AG09309 (cell line): Measurements from ENCODE around the genes NRAP and FHIP2A.

DNA sequence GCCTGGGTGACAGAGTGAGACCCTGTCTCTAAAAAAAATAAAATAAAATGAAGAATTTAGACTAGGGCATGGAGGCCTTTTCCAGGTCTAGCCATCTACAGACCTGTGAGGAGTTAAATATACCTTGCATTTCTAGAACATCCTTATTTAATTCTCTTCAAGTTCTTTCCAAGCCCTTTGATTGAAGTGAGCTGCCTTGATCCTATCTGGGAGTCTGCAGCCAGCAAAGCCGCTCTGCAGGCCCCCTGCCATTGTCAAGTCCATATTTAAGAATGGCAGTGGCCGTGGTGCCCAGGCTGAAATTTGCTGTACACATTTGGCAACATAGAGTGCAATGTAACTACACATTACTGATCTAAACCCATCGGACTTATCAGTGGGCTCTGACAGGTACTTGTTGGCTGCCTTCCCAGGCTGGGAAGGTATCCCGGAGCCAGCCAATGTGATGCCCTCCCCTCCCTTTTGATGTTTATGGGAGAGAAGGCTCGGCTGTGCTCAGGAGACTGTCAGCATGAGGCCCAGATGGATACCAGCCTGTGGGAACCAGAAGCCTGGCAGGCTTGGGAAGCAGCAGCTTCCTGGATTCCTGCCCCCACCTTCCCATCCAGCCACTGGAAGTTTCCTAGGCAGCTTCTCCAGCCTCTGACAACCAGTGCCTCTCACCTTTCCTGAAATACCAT lies 146.2 kb upstream of the TCF7L2 start:
- RRBS, result no CpG with 5 or more reads among the region's 5 CpGs

DNA sequence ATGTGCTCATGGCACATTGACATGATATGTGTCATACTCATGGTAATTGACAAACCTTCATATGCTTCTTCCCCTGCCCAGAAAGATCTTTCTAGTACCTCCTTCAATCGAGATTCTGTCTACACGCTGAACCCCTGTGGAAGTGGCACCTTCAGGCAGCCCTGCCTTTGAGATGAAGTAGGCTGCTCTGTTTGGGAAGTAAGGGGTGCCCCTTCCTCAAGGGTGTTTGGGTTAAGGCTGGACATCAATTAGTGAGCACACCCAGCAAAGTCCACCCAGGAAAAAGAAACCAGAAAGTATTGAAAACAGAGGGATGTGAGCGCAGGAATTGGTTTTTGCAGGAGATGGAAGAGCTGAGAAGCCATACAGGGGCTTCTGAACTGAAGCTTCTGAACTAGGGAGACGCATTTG lies 98.7 kb upstream of the TCF7L2 start:
- RRBS, result no CpG with 5 or more reads among the region's 4 CpGs

GRCh38 chr10:112950935-112951912 lies 1.2 kb downstream of the TCF7L2 start:
- RRBS, result 3% methylated on average over 27 of the region's 95 CpGs

DNA sequence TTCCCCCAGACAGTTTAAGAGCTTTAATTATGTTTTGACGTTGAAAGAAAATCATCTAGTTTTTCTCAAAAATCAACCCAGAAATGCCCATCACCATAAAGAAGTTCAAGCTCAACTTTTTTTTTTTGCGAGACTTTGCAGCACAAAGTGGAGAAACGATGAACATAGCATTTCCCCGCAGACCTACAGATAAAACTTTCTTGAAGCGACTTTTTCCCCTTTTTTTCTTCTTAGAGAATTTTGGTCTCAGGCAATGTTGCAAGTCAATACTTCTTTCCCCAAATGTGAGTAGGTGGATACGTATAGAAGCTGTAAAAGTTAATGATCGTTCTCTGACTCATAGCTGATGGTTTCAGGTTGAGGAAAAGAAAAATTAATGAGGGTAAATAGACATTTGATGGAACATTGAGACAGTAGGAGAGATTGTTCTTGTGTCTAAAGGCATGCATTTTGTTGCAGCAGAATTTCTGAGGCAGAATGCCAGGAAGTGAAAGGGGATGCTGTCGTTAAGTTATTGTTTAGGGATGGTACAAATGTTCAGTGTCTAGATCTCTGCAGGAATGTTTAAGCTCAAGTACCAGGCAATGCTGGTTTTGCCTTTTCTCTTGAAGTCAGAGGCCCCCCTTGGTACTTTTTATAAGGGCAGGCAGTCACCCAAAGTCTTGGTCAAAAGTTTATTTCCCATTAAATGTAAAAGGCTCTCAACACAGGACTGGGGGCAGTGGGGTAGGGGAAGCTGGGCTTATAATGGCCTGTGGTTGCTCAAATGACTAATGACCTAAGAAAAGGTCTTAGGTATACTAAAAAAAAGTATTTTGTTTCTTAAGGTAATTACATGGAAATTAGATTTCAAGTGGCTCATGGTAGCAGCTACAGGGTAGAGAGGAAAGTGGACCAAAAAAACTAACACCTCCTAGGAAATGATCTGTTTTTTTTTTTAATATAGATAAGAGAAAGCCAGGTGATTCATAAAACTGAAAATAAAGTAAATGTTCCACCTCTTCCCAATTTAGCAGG lies 9.3 kb downstream of the TCF7L2 start:
- RRBS, result no CpG with 5 or more reads among the region's 8 CpGs

- RRBS, result no CpG with 5 or more reads among the region's 11 CpGs
These were observed 78.2 kb downstream of the TCF7L2 start for GRCh38 chr10:113028206-113028773.

DNA sequence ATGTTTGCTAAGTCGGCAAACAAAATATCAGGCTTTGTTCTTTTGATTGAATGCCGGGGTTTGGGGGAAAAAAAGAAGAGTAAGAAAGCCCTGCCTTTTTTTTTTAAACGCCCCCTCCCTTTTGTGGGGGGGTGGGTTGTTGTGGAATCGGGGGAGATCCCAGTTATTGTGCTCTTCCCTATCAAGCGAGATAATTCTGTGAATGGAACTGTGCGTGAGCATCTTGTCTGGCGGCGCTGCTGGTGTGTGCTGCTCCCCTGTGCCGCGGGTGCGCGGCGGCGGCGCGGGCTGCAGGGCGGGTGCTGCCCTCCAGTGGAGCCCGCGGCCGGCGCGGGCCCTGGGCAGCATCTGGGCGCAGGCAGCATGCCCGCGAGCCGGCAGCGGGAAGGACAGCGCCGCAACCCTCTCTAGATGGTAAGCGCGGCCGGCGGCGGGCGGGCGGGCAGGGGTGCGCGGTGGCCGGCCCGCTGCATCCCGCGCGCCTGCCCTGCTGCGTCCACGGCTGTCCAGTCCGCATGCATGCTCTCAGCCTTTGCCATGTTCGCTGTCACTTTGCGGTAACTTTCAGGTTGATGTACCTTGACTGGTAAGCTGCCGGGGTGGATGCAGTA lies 176.5 kb downstream of the TCF7L2 start:
- RRBS, result 2% methylated on average over 20 of the region's 49 CpGs

DNA sequence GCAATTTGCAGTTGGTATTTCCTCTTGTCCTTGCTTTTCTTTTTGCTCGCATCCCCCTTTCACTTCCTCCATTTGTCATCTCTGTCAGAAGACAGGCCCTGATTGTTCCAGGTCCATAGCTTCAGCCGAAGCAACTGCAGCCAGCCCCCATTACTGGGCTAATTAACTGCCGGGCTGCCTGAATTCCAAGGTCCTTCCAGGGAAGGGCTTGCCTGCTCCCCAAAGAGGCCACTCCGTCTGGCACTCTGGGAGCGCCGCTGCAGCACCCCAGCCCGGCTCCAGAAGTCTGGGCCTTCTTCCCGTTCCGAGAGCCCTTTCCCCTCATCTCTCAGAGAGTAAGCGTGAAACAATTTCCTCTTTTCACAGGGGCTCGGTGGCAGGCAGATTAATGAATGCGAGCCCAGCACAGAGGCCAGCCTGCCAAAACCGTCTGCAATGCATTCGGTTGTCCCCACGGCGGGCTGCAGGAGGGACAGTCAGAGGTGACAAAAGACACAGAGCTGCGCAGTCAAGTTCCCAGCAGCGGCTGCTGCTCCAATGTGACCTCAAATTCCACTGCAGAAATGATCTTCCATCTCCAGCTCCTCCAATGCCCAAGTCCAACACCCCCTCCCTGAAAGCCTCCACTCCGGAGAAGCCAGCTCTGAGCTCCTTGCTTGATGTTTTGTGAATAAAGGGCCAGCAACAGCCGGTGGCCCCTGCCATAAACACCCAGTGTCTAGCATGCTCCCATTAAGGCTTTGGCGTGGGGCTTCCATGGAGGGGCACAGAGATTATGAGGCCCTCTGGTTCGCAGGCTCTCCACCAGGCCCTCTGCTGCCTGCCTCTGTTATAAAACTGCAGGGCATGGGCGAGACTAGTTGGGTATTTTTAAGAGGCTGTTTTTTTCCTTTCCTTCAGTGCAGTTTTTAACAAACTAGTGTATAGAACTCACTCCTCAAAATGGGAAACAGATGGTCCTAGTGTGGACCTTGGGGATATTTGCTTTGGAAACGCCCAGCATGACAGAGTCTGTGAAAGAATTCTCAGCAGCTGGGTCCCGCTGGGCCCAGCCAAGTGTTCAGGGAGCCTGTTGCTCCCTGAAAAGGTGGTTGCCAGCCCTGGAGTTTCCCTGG lies 279.2 kb upstream of the HABP2 start:
- RRBS, result 66% methylated on average over 5 of the region's 25 CpGs

GRCh38 chr10:113663789-113664486 lies at the start of gene NRAP:
NRAP (minus strand) TSS chr10:113664041.
- RRBS, result no CpG with 5 or more reads among the region's 10 CpGs

DNA sequence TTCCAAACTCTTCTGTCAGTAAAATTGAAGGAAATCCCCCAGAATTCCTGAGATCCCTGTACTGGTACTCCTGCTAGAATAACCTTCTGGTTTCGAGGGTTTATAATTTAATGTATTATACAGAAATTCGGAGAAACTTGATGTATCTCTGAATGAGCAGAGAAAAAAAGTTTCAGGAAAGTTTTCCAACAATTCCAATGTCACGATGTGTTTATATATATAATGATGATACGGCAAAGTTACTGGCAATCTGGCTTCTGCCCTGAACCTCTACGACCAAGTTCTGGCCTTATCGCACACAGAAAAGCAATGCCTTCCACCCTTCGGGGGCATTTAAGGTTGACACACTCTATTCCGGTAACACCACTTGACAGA lies 2.7 kb upstream of the ADRB1 start:
- RRBS, result no CpG with 5 or more reads among the region's 8 CpGs

DNA sequence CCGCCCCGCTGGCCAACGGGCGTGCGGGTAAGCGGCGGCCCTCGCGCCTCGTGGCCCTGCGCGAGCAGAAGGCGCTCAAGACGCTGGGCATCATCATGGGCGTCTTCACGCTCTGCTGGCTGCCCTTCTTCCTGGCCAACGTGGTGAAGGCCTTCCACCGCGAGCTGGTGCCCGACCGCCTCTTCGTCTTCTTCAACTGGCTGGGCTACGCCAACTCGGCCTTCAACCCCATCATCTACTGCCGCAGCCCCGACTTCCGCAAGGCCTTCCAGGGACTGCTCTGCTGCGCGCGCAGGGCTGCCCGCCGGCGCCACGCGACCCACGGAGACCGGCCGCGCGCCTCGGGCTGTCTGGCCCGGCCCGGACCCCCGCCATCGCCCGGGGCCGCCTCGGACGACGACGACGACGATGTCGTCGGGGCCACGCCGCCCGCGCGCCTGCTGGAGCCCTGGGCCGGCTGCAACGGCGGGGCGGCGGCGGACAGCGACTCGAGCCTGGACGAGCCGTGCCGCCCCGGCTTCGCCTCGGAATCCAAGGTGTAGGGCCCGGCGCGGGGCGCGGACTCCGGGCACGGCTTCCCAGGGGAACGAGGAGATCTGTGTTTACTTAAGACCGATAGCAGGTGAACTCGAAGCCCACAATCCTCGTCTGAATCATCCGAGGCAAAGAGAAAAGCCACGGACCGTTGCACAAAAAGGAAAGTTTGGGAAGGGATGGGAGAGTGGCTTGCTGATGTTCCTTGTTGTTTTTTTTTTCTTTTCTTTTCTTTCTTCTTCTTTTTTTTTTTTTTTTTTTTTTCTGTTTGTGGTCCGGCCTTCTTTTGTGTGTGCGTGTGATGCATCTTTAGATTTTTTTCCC lies 1.6 kb downstream of the ADRB1 start:
- RRBS, result 6% methylated on average over 28 of the region's 90 CpGs

- RRBS, result no CpG with 5 or more reads among the region's 7 CpGs
These were observed 7.9 kb downstream of the VWA2 start for GRCh38 chr10:114246770-114247511.

DNA sequence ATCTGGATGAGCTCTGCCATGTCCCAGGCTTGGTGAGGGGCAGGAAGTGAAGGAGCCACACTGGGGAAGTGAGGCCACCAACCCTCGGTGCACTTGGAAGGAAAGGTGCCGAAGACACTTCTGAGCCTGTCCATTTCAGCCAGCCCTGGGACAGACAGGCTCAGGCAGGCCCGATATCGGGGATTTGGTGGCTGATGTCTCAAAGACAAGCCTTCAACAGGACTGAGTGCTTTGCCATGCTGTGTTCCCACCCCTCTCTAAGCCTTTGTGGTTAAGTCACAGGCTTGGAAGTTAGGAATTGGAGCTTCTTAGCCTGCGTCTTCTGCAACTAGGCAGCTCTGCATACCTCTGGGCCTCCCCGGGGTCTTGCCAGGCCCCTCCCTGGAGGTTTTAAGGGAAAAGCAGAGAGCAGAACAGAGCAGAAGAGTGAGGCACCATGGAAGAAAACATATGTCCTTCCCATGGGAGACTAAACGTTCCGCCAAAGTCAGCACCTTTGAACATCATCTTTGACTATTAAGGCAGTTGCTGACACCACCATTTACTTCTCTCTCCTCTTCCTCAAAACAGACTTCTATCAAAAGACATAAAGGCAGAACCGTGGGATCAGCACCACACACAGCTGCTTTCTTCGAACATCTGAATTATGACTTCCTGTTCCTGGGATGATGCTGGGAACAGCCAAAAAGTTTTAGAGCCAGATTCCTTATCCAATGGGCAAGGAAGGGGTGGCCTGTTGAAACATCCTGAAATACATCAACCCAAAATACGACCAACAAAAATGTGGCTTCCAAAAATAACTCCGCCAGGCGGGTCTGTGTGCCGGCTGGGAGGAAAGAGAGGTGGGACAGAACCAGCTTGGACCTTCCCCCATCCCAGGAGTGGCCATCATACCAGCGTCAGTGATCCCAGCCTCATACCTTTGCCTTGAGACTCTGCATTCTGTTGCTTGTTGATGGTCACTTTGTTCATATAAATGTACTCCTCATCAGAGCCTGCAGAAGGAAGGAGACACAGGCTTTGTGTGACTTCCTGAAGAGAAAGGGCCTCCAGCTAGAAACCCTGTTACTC lies 71.7 kb downstream of the AFAP1L2 start:
- RRBS, result no CpG with 5 or more reads among the region's 15 CpGs

GRCh38 chr10:114399355-114400180 lies 4.7 kb downstream of the AFAP1L2 start:
- RRBS, result no CpG with 5 or more reads among the region's 8 CpGs

- RRBS, result no CpG with 5 or more reads among the region's 10 CpGs
These were observed 95.4 kb upstream of the AFAP1L2 start for GRCh38 chr10:114499526-114500282.

DNA sequence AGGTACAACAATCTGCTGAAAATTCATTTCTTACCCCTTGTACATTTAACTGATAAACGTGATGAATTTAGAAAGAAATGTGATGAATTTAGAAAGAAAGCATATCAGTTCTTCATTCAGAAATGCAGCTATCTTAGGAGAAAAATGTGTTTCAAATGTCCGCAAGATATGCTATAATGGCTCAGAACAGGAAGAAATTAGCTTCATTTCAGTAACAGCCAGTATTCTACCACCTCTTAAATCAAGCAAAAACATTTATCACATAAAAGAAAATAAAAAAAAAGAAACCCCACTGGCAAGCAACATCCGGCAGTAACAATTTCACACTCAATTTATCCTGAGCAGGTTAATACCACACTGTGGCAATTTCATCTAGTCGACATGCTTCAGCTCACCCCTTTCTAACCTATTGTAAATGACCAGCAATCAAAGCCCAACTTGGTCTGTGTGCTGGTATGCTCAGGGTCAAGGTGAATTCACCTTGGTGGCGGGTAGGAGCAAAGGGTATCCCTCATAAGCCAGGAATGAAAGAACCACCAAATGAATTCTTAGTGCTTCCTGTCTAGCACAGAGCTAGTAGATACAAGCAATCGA lies 109.0 kb upstream of the AFAP1L2 start:
- RRBS, result no CpG with 5 or more reads among the region's 6 CpGs

- RRBS, result no CpG with 5 or more reads among the region's 6 CpGs
These were observed 106.6 kb downstream of the ABLIM1 start for GRCh38 chr10:114551387-114552031.

DNA sequence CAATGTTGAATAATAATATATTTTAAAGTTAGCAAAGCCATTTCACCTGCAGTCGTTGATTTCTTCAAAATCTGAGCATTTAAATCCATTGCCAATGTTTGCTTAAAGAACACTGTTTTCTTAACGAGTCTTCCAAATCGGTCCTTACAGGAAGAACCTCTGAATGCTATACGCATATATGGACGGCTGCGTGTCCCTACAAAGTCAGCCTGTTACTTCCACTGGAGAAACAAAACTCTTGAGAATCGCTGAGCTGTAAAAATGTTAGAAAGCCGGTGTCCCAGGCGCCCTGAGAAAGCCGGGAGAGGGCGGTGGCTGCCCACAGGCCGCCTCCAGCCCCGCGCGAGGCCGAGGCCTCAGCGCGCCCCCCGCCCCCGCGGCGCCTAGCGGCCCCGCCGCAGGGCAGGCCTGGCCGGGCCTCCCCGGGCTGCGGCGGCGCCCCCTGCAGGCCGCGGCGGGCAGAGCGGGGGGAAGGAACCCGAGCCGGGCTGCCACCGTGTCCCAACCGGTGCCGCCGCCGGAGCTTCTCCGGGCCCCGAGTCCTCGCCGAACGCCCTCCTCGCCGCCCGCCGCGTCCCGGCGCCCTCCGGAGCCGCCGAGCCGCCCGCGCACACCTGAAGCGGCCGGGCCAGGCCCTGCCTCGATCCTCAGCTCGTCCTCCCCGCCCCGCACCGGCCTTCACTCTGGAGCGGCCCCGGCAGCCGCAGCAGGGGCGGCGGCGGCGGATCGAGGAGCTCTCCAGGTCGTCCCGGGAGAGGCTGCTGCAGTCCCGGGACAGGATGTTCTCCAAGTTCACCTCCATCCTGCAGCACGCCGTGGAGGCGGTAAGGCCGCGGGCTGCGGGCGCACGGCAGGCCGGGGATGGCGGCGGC lies at the start of gene FHIP2A:
FHIP2A (plus strand) TSS at position 481 of the 872 bp plus-strand sequence.
- RRBS, result 2% methylated on average over 51 of the region's 88 CpGs

GRCh38 chr10:114845882-114846581 lies 24.5 kb downstream of the FHIP2A start:
- RRBS, result no CpG with 5 or more reads among the region's 8 CpGs

DNA sequence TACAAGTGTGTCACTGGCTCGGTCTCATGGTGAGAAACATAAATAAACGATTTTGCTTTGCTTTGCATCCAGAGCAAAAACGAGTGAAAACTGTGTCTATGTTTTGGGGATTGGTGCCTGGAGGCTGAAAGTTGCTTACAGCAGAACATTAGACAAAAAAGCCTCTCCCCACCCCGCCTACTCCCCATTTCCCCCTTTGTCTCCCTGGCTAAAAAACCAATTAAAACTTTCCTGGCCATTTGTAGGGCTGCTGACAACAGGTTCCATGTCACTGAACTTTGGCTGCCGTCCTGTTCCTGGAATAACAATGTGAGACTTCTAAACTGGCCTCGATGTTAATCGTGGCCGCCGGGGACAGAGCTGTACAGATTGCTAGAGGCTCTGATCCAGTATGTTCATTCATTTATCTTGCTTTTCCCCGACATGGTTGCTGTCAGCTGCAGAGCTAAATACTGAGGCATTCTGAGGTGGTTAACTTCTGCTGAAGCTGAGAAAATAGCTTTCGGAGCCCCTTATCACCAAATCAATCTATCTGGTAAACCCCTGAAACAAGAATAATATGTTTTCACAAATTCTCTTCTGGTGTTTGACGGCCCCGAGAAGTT lies 271.7 kb downstream of the GFRA1 start:
- RRBS, result no CpG with 5 or more reads among the region's 13 CpGs

DNA sequence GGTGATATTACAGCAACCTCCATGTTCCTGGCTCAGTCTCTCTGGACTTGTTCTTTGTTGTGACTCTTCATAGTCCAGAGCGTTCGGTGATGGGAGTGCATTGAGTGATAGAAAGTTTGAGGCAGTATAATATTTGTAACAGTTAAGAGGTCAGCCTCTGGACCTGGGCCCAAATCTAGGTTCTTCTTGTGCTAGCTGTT lies 252.3 kb downstream of the GFRA1 start:
- RRBS, result no CpG with 5 or more reads among the region's 2 CpGs